ENCODE data around the genes MGAT1, BTNL9 and OR2V1.

GRCh38 chr5:180467796-180468338 lies 26.3 kb upstream of the CNOT6 start:
- PRO-cap, 2 experiments: no peak in any of the 2 experiments

DNA sequence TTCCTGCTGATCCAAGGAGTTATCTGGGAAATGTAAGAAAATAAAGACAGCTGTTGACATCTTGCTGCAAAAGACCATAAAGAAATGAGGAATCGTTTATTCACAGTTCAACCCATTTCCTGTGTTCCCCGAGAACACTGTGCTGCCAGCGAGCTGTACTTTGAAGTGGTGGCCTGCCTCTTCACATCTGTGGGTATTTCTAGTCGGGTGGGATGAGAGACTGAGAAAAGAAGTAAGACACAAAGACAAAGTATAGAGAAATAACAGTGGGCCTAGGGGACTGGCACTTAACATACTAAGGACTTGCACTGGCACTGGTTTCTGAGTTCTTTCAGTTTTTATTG lies 40.0 kb upstream of the FLT4 start:
- PRO-cap, 2 experiments: no peak in any of the 2 experiments

DNA sequence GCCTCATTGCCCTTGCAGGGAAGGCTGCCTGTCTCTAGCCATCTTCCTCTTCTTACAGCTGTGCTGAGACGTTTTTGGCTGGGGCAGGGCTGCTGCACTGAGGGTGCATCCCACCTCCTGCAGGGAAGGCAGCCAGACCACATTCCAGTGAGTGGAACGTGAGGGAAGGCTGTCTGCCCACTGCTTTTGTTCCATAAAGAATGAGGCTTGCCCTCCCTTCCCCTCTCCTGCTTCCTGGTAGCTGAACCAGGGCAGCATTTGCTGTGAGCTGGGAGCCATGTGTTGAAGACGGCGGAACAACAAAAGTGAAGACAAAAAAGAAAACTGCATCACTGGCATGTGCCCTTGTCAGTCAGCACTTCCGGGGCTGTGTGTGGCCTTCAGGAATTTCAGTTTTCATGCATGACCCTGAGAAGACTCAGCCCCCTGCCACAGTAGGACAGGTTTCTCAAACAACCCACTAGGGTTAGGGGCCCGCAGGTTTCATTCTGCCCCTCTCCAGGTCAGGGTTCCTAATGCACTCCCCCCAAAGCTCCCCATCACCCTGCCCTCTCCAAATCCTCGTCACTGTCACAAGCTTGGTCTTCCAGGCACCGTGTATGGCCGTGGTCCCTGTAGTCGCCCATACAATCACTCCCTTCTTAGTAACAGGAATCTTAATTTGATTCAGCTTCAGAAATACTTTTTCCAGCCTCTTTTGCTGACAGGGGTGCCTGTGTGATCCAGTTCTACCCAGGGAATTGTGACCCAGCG lies 16.6 kb downstream of the MGAT1 start:
- PRO-cap, 2 experiments: no peak in any of the 2 experiments

DNA sequence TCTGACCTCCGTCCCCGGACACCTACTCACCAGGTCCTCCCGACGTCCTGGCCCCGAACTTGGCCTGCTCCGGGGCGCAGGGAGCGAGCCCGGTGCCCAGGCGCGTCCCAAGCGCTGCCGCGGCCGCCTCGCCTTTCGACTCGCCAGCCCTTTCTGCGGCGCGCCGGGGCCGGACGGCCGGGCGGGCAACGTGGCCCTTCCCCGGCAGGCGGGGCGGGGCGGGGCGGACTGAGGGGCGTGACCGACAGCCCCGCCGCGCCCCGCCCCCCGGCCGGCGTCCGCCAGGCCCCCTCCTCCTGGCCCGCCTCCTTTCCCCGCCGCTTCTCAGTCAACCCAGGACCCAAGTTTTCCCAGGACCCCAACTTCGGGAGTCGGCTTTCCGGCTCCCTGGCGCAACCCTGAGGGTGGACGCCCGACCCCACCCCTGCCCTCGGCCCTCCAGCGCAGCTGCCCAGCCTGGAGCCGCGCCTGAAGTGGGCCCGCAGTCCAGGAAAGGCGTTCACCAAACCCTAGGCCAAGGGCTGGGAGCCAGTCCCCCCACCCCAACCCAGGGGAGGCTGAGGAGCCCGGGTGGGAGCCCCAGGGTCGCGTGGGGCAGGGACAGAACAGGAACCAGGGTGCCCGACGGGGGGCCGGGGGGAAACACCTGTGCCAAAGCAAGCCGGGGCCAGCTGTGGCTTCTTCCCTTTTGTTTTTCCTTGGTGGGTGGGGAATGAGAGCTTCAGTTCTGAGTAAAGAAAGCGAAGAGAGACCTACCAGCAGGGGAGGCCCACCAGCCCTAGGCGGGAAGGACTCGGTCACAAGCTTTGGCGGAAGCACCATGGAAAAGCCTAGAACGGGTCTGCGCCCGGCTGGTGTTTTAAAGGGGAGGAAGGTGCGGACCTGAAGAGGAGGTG lies at the start of gene MGAT1:
Gene MGAT1 (minus strand): TSS at position 157 of the 896 bp plus-strand sequence.
- PRO-cap, 2 experiments: peak in 2 of 2 experiments; most common plus-strand start position 320 of the sequence (in 1); most common minus-strand start position 155 of the sequence (in 2)

- PRO-cap, 2 experiments: no peak in any of the 2 experiments
These were observed 4.5 kb upstream of the MGAT1 start for GRCh38 chr5:180807159-180807478.

GRCh38 chr5:180809460-180810353 lies 7.1 kb upstream of the MGAT1 start:
- PRO-cap, 2 experiments: peak in 2 of 2 experiments; most common plus-strand start chr5:180809924 (in 2); most common minus-strand start chr5:180809815 (in 1)

GRCh38 chr5:180830785-180831838 lies 28.5 kb upstream of the MGAT1 start:
- PRO-cap, 2 experiments: peak in 2 of 2 experiments; most common plus-strand start chr5:180830960 (in 2); most common minus-strand start chr5:180830897 (in 1)

DNA sequence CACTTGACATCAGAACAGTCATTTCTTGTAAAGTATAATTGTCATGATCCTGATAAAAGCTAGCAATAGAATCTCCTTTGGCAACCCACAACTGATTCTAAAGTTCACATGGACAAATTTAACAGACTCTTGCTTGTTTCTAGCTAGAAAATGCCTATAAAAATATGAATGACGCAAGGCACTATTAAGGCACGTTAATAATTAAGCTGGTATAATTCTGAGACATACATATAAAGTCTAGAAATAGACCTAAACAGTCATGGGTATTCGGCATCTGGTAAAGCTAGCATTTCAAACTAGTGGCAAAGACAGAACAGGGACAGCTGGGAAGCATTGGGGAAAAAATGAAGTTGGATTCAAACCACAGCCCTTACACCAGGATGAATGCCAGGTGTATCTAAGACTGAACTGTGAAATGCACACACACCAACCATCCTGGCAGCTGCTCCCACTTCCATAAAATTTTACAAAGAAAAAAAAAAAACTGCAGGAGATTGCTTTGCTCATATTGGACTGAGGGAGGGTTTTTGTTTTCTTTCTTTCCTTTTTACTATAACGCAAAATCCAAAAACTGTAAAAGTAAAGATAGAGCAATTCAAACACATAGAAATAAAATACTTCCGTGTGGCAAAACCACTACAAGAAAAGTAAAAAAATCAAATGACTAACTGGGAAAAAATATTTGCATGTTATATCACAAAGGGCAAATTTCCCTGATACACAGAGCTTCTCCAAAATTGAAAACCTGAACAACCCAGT lies 5.3 kb upstream of the ZFP62 start:
- PRO-cap, 2 experiments: no peak in any of the 2 experiments

DNA sequence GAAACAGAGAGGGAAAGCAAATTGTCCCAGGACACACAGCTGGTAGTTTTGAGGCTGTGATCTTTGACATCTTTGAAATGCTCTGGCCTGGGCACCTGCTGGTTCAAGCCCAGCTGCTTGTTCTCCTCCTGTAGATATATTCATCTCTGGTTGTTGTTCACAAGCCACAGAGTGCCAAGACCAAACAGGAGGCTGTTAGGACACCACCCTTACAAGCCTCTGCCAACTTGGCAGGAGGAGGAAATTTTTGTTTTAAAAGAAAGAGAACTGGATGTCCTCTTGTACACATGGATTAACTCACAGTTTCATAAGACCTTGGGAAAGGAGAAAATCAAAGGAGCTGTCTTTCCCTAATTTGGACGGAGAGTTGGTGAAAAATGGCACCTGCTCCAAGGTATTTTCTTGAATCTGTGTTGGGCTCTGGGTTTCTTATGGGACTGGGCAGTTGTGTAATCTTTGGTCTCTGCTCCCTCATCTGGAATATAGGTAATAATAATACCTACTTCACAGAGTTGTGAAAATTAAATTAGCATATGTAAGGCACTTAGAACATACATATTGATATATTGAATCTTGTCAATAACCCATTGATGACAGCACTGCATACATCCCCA lies 8.6 kb upstream of the ZFP62 start:
- PRO-cap, 2 experiments: no peak in any of the 2 experiments

GRCh38 chr5:181039780-181040837 lies at the start of gene BTNL9:
Gene BTNL9 (plus strand): TSS chr5:181040266.
- PRO-cap, 2 experiments: peak in 2 of 2 experiments; most common plus-strand start chr5:181040266 (in 2); most common minus-strand start chr5:181040121 (in 2)

DNA sequence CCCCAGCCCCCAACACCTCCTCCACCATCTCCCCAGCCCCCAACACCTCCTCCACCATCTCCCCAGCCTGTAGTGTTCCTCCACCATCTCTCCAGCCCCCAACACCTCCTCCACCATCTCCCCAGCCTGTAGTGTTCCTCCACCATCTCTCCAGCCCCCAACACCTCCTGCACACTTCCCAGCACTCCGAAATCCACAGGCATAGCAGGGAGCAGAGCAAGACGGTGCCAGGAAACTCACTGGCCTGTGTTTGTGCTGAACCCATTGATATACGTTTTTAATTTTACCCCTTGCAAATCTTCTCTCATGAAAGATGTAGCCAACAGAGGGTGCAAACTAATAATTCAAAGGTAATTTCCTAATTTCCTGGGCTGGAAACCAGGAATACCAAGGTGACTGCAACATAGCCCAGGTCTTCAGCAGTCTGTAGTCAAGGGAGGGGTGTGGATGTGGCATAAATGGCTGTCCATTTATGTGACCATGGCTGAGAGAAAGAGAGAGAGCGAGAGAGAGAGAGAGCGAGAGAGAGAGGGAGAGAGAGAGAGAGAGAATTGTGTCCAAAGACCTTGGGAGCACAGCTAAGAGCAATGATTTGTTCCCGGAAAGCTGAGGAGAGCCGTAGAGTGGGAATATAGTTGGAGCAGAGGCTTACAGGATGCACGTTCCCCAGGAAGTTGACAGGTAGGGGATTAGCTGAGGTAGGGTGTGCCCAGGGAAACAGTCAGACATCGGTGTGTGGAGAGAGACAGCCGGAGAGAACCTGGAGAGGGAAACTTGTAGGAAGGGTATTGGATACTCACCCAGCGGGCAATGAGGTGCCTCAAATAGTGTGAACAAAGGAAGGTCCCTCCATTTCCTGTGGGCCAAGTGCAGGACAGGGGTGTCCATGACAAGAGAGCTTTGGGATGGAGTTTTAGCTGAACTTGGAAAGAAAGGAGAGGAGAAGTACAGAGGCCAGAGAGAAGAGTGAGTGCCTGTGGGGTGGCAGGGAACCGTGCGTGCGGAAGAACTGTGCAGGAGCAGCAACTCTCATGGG lies 6.4 kb downstream of the BTNL9 start:
- PRO-cap, 2 experiments: no peak in any of the 2 experiments

DNA sequence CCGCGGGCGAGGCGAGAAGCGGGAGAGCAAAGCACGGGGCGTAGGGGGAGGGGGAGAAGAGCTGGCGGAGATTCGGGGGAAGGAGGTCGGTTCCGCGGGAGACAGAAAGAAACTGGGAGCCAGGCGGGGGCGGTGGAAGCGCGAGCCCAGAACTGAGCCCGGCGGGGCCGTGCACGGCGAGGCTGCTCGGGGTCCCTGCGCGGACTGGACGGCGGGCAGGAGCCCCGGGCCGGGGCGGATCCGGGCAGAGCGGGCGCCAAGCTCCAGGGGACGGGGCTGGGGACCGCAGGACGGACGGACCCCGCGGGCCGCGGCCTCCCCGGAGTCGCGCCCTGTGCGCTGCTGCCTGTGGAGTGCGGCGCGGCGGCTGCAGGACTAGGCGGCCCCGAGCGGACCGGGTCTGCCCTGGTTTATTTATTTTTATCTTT lies 29.8 kb downstream of the OR2V1 start:
- PRO-cap, 2 experiments: no peak in any of the 2 experiments

GRCh38 chr5:181131016-181131276 lies at the start of gene OR2V1:
Gene OR2V1 (minus strand): TSS chr5:181131169.
- PRO-cap, 2 experiments: no peak in any of the 2 experiments

DNA sequence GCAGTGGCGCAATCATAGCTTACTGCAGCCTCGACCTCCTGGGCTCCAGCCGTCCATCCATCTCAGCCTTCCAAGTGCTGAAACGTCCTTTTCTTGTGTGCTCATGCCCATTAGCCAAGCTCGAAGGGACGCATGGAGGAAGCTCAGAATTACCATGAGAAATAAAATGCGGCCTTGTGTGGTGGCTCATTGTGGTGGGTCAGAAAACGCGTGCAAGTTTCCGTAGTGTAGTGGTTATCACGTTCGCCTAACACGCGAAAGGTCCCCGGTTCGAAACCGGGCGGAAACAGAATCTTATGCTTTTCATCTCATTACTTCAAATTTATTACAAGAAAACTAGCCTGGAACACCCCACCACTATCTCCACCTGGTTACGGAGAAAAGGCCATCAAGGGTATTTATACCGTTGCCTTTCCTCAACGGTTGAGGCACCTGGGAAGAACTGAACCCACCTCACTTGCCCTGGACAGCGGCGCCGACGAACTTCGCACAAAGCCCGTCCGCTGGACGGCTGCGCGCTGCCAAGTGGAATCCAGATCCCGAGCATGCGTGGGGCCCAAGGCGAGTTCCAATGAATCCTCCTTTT lies 16.6 kb downstream of the OR2V2 start:
- PRO-cap, 2 experiments: no peak in any of the 2 experiments

DNA sequence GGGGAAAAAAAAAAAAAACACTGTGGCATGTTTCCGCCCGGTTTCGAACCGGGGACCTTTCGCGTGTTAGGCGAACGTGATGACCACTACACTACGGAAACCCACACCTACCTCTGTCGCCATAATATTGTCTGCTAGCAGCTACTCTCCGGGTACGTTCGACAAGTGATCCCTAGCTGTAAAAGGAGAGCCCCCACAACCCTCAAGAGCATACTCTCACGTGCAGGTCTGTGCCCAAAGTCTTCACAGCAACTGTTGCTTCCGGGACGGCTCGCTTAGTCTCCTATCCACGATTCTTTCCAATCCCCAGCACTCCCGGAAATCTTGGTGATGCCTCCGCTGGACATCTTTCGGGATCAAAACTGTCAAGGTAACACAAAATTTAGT lies 16.6 kb downstream of the TRIM7 start:
- PRO-cap, 2 experiments: peak in 1 of 2 experiments; most common minus-strand start position 109 of the sequence (in 1)

- PRO-cap, 2 experiments: no peak in any of the 2 experiments
These were observed 14.3 kb downstream of the TRIM7 start for GRCh38 chr5:181190738-181191047.

GRCh38 chr5:181234626-181235532 lies 8.8 kb downstream of the RACK1 start:
- PRO-cap, 2 experiments: no peak in any of the 2 experiments

- PRO-cap, 2 experiments: no peak in any of the 2 experiments
These were observed 454 bp downstream of the TRIM52 start for GRCh38 chr5:181260356-181261022.

- PRO-cap, 2 experiments: no peak in any of the 2 experiments
These were observed 6.3 kb upstream of the TRIM52 start for GRCh38 chr5:181267200-181267774.